HT-29 (cell line): ENCODE measurements around a stretch of chr21.

DNA sequence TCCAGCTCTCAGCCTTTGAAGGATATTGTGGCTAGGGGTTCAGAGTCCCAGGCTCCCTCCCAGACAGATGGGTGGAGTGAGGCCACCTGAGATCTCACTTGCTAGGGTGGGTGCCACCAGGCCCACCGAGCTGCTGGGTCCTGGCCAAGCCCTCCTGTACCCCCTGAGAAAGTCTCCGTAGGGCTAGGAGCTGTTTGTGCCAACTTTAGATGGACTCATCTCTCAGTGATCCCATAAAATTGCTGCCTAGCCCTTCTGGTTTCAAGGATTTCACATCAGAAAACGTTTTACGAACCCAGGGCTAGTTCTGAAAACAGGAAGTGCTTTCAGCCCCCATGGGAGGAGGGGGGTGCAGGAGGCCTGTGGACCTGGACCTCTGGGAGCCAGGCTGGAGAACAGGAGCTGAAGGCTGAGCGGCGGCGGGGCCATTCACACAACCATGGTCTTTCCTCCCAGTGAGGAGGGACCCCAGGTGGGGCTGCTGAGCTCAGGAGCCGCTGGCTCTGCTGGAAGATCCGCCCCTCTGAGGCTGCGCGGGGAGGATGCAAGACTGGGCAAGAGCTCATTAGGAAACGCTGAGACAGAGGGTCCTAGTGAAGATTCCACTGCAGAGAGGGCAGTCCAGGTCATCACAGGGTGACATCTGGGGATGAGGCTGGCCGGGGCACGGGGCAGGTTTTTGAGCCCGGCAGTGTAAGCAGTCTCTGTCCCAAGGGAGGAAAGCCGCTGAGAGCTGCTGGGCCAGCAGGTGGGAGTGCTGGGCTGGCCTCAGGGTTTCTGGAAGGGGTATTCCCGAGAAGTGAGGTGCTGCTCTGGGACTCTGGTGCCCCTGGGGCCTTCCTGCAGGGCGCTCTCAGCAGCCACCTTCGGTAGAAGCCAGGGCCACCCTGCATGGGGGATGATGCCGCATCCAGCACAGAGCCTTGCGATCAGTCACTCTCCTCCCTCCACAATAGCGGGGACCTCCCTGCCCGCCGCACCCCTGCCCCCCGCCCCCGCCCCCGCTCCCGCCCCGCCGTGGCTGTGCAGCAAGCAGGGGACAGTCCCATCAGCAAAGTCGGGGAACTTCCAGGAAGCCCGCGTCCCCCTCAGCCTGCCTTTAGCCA lies 7.4 kb downstream of the MX2 start:
- RAMPAGE, long total RNA: no peak

- RAMPAGE, long total RNA: no peak
Measured at GRCh38 chr21:41419828-41420996, 5.8 kb upstream of the MX1 start.

DNA sequence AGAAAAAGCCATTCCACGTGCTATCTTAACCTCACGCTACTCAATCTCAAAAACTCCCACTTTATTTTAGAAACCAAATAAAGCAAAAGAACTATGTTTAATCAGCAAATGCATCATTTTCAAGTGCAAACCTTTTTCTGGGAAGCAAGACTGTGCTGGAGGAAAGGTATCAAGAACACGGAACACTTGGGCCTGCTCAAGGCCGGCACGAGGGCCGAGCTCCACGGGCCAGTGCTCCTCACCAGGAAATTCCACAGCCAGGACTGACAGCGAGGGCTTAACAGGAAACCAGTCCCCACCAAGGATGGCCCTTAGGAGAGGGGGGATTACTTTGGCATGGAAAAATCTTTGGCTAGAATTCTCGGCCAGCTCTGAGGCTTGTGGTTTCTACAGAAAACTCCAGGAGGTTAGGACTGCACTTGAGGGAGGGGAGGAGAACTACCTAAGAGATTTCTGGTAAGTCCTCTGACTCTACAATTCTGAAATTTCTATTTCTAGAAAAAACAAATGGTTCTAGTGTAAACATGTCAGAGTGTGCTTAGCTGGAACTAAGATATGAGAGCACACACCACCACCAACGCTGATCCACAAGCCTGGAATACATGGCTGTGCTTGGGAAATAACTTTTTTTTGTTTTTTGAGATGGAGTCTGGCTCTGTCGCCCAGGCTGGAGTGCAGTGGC lies 22.1 kb downstream of the TMPRSS2 start:
- RAMPAGE, long total RNA: no peak

DNA sequence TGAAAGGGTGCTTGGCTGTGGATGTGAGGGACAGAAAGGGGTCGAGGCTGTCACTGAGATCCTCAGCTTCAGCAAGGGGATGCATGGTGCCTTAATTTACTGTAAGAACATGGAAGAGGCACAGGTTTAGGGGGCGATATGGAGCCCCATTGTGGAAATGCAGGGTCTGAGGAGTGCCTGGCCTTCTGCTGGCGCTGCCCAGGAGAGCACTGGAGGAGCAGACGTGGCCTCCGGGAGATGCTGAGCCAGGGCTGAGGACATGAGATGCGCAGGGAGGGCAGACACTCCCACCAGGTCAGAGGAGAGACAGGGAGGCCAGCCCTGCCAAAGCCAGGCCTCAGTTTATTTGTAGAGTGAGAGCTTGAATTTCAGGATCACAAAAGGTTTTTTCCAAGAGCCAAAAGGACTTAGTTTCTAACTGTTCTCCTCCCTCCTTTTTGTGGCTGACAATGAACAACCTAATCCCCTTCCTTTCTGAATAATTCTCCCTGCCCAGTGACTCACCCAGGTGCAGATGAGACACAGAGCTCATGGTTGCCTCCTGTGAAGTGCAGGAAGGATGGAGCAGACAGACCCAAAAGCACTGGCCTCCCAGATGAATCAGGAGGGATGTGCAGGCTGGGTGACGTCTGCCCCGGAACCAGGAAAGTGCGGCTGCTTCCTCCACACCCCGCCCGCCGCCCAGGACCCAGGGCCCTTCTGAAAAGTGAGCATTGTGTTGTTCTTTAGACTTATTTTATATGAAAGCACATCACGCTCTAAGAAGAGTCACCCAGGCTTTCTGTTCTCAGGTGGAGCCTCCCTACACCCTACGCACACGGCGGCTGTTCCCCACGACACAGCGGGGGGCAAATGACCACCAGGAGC lies 73.0 kb upstream of the TMPRSS2 start:
- RAMPAGE, long total RNA: no peak

- RAMPAGE, long total RNA: no peak
Measured at GRCh38 chr21:41664921-41665449, 101.9 kb downstream of the RIPK4 start.

DNA sequence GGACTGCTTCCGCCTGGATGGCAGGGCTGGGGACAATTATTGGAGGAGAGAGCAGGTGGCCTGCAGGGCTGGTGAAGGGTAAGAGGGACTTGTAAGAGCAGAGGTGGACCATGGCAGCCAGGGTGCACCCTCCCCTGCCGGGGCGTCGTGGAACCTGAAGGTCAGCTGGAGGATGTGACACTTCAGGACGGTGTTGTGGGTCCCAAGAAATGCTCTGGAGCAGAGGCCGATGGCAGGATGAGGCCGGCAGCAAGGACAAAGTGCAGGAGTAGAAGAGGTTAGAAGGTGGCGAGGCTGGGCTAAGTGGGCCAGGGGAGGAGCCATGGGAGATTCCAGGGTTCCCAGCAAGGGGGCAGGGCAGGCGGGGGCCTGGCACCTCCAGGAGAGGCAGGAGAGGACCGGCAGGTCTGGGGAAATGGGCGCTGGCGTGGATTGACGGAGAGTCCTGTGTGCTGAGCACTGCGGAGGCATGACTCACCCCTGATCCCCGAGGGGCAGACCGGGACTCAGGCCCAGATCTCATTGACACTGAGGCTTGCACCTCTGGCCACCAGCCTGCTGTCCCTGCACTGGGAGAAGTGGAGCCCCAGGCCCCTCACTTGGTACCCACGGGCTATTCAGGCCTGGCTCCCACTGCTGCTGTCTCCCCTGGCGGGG lies 40.0 kb downstream of the RIPK4 start:
- RAMPAGE, long total RNA: no peak

- RAMPAGE, long total RNA: no peak
Measured at GRCh38 chr21:41761074-41761688, 5.7 kb downstream of the RIPK4 start.

GRCh38 chr21:41798446-41799057 lies 31.7 kb upstream of the RIPK4 start:
- RAMPAGE, long total RNA: no peak

DNA sequence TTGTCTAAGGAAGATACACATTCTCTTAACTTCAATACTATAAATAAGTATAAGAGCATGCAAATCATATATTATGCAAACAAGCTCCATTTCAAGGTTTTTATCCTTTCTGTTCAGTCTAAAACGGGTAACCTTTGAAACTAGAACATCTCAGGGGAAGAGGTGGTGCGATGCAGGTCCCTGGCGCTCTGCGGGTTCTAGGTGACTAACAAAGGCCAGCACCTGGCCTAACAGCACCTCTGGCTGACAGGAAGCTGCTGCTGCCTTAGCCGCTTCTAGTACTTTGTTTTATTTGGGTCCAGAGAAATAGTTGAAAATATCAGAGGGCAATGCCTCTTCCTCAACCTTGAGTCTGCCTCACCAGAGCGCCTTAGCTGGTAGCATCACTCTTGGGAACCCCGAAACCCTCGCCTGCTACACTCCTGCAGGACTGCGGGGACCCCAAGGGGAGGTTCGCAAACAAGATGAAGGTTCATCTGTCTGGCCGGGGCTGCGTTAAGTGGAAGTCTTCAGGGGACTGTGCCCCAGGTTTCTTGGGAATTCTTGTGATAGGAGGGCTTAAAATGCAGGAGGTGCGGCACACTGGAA lies 45.5 kb downstream of the PRDM15 start:
- RAMPAGE, long total RNA: no peak

DNA sequence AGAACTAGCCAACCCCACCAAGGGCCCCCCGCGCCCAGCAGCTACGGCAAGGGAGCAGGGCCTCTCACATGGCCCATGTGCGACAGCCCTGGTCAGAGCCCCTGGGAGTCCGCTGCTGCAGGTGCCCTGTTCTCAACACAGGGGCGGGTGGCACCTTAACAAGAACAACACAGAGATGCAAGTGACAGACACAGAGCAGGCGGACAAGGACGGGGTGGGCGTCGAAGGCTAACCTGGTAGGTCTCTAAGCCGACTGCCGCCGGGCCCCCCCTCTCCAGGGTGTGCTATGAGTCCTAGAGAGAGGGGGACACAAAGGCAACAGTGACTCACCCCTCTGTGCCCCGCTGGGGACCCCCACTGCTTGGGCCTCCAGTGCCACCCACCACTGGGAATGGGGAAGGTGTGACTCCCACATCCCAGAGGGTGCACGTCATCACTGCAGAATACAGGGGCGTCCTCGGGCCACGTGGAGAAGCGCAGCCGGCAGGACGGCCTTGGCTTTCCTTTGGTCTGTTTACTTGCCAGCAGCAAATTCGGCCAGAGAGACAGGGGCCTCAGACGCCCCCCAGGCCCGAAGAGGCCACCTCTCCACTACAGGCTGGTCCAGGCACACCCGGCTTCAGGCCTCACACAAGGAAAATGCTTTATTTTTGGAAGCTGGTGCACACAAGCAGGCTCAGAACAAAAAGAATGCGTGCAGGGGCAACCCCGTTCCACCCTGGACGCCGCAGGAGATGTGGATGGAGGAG lies 44.7 kb downstream of the PRDM15 start:
- RAMPAGE, long total RNA: no peak

- RAMPAGE, long total RNA: no peak
Measured at GRCh38 chr21:41835365-41836381, 43.5 kb downstream of the PRDM15 start.

GRCh38 chr21:41836382-41837110 lies 42.6 kb downstream of the PRDM15 start:
- RAMPAGE, long total RNA: no peak

- RAMPAGE, long total RNA: no peak
Measured at GRCh38 chr21:41885224-41886384, 6.5 kb upstream of the PRDM15 start.

GRCh38 chr21:41905512-41905896 lies 26.4 kb upstream of the PRDM15 start:
- RAMPAGE, long total RNA: no peak

DNA sequence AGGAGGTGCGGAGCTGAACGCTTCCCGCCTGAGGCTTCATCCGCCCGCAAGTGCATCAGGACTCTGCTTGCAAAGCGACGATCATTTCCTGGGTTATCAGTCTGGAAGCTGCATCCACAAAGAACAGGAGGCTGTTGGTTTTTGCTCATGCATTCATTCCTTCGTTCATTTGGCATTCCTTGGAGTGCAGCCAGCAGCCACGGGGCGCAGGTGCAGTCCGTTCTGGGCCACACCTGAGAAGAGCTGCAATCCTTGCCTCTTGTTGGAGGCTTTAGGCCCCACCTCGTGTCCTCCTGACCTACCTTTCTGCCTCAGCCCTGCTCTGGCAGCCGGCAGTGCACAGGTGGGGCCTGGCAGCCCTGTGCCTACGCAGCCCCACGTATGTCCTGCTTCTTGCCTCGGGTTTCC lies 19.6 kb upstream of the C2CD2 start:
- RAMPAGE, long total RNA: no peak

- RAMPAGE, long total RNA: no peak
Measured at GRCh38 chr21:41991690-41992351, 18.3 kb downstream of the ZBTB21 start.

DNA sequence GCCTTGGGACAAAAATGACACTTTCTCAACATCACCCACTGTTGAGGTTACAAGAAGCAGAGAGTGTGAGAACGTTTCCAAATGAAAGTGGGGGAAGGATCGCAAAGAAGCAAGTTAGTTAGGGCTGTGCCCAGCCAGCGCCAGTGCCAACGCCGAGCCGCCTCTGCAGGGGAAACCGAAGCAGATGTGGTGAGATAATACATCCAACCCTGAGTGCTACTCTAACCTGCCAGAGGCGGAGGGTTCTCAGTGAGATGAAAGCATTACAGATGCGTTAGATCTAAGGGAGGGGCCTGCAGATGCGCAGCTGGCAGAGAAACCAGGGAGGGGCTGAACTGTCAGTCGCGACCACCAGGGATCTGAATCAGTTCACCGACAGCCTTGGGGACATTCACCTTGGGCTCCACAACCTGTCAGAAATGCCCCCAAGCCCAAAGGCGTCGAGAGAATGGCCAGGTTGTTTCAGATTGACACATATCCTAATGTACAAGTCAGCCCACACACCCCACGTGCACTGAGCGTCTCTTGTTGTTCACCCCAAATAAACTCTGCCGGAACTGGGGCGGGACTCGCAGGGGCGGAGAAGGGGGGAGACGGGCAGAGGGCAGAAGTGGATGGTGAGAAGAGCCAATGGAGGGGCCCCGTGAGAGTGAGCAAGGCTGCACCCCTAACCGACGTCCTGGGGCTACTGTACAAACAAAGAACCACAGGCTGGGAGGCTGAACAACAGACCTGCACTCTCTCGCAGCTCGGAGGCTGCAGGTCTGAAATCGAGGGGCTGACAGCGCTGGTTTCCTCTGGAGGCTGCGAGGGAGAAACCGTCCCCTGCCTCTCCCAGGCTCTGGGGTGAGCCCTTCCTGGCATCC lies 8.7 kb upstream of the UMODL1 start:
- RAMPAGE, long total RNA: no peak

DNA sequence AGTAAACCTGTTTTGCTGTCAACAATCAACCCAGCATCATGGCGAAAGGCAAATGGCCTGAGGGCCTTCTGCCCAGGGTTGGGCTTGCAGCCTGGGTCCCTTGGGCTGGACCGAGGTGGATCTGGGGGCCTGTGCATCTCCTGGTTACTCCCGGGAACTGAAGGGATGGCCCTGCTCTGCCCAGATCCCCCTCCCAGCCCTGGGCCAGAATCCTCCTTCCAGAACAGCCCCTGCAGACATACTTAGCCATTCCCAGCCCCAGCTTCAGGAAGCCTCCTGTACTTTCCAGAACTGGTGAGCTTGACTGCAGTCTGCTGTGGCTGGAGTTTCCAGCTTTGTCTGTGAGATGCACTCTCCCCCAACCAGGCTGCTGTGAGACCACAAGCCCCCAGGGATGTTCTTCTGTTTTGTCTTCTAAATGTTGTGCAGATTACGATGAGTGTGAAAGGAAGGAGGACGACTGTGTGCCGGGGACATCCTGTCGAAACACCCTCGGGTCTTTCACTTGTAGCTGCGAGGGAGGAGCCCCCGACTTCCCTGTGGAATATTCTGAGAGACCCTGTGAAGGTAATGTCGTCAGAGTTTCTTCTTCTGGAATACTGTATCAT lies 49.6 kb downstream of the UMODL1 start:
- RAMPAGE, long total RNA: no peak

GRCh38 chr21:42199364-42200058 lies 19.4 kb upstream of the ABCG1 start:
- RAMPAGE, long total RNA: no peak

- RAMPAGE, long total RNA: no peak
Measured at GRCh38 chr21:42219624-42220097, 721 bp downstream of the ABCG1 start.